LHCN-M2 (cell line): ENCODE results near the gene CCDC122.

DNA sequence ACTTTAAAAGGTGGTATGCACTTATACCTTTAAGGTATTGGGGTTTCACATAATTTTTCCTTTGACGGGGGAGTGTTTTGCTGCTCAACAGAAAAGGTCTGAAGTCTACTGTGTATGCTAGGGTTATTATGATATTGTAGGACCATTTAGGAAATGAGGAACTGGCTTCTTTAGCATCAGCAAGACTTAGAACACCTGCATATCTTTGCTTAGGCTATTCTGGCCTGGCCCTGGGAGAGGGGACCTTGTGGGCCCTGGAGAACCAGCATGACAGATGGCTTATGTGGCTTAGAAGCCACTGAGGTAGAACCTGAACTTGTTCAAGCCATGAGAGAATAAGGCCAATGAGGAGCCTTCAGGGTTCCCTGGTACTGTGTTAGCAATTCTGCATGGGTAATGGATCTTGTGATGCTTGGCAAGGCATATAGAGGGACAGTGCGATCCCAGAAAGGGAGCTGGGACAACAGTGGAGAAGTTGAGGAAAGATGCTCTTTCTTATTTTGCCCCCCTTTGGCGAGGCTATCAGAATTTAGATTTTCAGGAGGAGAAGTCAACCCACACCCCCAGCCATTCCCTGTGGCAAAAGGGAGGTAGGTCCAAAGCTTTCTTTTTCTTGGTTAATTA lies 4.3 kb downstream of the RGCC start:
- RAMPAGE, long total RNA: no peak

DNA sequence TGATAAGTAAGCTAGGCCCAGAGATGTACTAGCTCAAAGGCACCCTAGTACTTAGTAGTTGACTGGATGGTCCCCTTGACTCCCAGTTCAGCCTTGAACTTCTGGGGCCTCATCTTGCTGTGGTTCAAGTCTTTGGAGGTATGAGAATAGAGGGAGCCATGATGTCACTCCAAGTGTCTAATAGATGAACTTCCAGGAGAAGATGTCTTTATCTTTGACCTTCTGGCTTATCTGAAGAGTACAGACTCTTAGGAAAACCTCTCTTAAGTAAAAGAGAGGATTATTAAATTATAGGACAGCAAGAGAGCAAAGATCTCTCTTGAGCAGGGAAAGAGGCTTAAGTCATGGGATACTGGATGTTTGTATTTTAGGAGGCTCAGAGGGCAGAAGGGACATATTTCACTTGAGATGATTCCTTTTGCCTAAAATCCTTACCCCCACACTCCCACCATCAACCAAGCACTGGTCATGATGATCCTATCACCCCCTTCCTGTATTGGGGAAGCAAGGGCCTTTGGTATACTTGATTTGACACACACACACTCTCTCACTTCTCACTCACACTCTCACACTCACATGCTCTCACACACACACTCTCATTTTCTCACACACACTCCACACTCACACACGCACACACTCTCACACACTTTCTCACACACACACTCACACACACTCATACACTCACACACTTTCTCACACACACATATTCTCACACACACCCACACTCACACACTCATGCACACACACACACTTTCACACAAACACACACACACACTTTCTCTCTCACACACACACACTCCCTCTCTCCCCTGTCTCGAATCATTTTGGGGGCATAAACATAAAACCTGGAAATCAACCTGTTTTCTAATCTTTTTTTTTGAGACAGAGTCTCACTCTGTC lies 8.4 kb downstream of the RGCC start:
- RAMPAGE, long total RNA: no peak

GRCh38 chr13:41496340-41497220 lies 39.2 kb downstream of the RGCC start:
- RAMPAGE, long total RNA: no peak

- RAMPAGE, long total RNA: no peak
Measured at GRCh38 chr13:41650063-41650590, 192.8 kb downstream of the RGCC start.

DNA sequence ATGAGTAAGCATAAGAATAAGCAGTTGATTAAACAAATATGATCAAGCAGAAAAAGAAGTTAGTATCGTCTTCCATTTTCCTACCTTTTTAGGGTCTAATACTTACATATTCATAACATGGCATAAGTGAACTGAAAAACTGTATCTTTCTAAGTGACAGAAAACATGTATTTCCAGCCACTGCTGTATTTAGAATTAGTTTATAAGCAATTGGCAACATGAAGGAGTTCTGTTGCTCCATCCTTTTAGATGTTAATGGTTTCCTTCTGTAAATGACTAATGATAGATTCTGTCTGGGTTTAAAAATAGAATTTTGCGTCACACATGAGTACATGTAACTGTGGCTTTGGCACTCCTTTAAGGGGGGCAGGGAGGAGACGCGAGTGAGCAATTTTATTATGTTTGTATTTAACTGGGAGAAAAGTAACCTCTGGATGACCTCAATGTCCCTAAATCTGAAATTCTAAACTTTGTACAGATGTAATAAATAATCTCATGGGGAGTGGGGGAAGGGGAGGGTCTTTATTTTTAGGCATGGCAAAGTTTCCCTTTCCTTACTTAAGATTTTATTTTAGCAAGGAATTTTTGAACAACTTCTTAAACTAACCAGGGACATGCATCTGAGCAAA lies 237.5 kb downstream of the RGCC start:
- RAMPAGE, long total RNA: no peak

DNA sequence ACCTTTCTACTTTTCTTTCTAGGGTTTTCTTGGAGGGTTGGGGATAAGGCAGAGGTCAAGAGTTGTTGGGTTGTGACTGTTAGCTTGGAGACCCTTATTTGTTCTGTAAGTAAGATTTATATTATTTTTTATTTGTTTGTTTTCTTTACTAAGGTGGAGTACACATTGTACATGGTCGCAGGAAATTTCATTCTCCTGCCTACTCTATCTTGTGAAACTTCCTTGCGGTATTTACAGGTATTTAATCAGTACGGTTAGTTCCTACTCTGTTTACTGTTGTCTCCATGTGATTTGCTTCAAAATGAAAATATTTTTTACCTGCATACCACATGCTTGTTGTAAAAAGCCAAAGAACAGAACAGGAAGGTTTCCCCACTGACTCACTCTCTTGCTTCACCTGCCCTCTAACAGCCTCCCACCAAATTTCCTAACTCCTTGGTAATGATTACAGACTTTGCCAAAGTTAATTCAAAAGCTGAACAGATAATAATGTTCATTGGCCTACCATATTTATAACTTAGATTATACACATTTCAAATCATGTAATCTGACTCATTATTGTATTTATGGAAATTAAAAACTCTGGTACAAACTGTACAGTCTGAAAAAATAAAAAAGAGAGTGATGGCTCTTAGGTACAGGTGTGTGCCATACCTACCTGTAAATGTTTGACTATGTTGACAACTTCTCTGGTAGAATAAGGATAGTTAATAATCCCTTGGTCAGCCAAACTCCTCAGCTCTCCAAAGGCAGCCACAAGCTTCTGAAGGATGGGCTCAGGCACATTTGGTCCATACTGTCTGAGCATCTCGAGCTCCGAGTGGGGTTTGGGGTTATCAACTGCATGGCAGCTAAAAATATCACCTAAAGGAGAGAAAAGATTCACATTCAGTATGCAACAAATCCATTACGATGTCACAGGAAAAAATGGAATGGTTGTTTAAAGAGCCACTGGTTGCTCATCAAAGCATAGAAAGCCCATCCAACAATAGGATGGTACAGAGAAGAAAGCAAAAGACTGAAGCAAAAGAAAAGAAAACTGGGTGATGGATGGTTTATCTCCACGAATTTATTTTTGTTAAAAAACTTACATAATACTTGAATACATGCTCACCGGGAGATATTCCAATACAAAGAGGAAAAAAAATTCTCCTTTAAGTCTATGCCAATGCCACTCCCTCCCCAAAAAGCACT lies 239.8 kb downstream of the VWA8 start:
- RAMPAGE, long total RNA: no peak

- RAMPAGE, long total RNA: no peak
Measured at GRCh38 chr13:41892623-41893320, 68.1 kb downstream of the VWA8 start.

- RAMPAGE, long total RNA: no peak
Measured at GRCh38 chr13:41960109-41961037, 536 bp downstream of the VWA8 start.

DNA sequence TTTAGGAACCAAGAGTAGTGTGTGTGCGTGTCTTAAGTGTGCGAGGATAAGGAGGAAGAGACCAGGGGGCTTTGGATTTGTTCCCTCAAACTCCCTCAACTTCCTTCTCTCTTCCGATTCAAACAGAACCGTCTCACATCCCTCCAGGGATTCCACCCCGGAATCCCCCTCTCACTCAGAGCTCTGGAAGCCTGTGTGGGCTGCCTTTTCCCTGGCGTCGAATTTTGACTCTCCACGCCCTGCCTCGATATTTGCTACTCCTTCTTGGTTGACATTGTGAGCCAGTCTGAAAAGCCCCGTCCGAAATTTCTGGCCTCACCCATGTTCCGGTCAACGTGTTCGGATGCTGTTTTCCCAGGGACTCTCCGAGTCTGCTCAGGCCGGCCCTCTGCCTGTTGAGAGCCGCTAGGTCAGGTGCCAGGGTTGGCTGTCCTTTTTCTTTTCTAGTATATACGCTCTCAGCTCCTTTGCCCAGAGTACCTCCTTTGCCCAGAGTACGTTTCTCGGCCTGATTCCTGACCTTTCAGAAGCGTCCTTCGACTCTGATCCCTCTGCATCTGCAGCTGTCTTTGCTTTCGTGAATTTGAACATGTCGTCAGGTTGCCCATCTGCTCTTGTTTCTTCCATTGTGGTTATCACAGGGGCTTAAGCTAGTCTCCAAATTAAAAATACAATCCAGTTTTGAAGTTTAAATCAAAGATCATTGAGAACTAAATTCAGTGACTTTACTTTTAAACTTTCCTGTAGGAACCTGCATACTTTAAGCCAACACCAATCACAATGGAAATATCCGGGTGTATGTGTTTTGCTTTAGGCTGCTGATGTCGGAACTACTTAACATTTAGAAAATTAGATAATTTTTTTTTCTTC lies 6.7 kb upstream of the DGKH start:
- RAMPAGE, long total RNA: no peak

- RAMPAGE, long total RNA: no peak
Measured at GRCh38 chr13:42063937-42064689, 15.7 kb downstream of the DGKH start.

GRCh38 chr13:42108264-42108897 lies 59.9 kb downstream of the DGKH start:
- RAMPAGE, long total RNA: no peak

DNA sequence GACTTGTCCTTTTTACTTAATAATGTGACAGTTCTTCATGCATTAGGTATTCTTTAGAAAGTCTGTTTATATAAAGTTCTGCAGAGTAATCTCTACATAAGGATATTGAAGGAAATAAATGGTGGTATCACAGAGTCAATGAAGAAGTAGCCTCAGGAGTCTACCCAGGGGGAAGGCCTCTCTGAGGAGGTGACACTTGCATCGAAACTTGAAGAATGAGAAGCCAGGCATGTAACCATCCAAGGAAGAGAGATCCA lies 22.9 kb downstream of the AKAP11 start:
- RAMPAGE, long total RNA: no peak

GRCh38 chr13:42396252-42396994 lies 124.5 kb downstream of the AKAP11 start:
- RAMPAGE, long total RNA: no peak

GRCh38 chr13:43686444-43687150 lies 100.2 kb downstream of the ENOX1 start:
- RAMPAGE, long total RNA: no peak

GRCh38 chr13:43879314-43880258 lies at the start of gene CCDC122:
Gene CCDC122 (minus strand): TSS chr13:43879740.
- RAMPAGE, long total RNA: start-site peak on the minus strand at chr13:43879750-43879755, 22 reads

GRCh38 chr13:44116673-44117347 lies 44.2 kb downstream of the SMIM2 start:
- RAMPAGE, long total RNA: no peak

GRCh38 chr13:44128424-44128978 lies 32.6 kb downstream of the SMIM2 start:
- RAMPAGE, long total RNA: no peak

DNA sequence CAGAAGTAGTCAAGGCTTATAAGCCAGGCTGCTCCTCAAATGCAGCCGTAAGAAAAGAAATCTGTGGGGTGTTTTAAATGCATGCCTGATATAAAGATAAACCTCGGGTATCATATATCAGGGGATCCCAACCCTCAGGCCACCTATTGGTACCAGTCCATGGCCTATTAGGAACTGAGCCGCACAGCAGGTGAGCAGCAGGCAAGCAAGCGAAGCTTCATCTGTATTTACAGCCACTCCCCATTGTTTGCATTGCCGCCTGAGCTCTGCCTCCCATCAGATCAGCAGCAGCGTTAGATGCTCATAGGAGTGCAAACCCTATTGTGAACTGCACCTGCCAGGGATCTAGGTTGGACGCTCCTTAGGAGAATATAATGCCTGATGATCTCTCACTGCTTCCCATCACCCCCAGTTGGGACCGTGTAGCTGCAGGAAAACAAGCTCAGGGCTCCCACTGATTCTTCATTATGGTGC lies 20.9 kb downstream of the SMIM2 start:
- RAMPAGE, long total RNA: no peak

GRCh38 chr13:44155999-44156476 lies 5.0 kb downstream of the SMIM2 start:
- RAMPAGE, long total RNA: no peak

DNA sequence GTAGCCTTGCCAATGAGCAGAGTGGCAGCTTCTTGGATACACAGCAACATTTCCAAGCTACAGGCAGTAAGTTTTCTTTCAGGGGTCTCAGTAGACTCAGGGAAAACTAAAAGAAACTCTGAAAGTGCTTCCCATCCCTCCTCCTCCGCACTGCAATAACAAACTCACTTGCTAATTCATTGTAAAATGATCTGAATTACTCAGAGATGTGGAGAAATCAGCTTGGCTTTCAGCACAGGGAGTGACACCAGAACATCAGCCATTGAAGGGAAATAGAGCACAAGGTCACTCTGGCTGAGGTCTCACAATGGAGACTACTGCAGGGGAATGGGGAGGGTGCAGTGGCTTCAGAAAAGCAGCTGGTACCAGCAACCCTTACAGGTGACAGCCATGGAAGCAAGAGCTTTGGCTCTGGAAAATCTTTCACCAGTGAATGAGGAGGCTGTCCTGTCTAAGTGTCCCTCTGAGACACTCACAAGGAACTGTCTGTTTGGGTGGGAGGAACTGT lies 75.3 kb upstream of the SMIM2 start:
- RAMPAGE, long total RNA: no peak